ENCODE data around the genes ATG16L1 and UGT1A4.

DNA sequence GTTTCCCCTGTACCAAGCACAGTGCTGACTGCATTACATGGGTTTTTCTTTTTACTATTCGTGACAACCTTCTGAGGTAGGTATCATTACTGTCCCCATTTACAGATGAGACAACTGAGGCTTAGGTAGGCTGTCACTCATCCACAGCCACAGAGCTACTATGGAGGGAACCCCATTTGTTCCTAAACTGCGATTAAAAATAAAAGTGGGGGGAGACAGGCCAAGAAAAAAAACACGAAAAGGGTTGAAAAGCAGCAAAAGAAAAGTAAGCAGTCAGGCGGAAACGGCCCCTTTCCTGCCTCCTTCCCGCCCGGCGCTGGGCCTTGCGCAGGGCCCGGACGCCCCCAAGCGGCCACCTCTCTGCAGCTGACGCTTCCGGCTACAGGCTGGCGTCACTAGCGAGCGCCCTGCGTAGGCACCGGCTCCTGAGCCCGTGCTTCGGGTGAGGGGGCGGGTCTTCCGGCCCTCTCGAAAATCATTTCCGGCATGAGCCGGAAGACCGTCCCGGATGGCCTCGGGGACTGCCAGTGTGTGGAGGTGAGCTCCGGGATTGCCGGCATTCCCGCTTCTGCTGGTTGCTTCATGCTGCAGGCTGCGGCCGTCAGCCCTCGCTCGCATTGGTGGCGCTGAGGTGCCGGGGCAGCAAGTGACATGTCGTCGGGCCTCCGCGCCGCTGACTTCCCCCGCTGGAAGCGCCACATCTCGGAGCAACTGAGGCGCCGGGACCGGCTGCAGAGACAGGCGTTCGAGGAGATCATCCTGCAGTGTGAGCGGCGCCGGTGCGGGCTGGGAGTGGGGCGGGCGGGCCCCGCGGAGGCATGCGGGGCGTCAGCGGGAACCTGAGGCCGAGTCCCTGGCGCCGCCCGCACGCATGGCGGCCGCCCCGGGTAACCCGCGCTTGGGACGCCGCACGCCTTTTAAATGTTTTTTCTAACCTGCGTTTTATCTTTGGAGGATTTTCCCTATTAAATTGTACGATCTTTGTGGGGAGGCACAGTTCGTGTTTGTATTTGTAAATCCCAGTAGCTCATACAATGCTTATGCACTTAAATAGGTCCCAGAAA lies at the start of gene ATG16L1:
ATG16L1 (plus strand) TSS at position 497 of the 1,064 bp plus-strand sequence.
- PRO-cap, result bidirectional peak, plus-strand start at position 496 of the sequence, minus-strand start at position 325 of the sequence
- RAMPAGE, long total RNA, 4 experiments, result start-site peak on the plus strand in 4 of 4 experiments, centred at positions 515 to 519 of the sequence, 59 to 182 reads per replicate

DNA sequence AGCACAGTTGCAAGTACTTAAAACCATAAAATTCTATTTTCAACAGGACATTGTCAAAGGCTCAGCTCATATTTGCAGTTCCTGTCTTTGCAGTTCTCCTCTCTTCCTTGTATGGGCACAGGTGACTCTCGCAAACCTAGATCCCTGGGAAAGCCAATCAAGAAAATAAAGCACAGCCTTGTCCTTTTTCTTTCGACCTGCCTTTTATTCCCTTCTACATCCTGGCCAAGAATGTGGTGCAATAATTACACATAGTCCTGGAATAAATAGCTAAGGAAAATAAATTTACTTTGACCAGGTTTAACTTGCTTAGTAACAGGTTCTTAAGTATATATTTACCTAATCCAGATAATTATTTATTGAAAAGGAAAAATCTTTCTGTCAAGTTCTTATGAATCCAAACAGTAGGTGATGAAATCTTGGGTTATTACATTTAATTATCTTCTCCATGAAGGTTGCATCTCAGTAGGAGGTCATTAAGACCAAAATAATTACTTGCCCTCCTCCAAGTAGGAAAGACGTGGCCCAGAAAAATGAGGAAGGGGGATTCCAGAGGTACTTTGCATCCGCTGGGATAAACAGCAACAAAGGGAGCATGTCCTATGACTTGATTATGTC lies 20.3 kb downstream of the ATG16L1 start:
- PRO-cap, result no peak
- RAMPAGE, long total RNA, 4 experiments, result no peak in any of the 4 experiments

DNA sequence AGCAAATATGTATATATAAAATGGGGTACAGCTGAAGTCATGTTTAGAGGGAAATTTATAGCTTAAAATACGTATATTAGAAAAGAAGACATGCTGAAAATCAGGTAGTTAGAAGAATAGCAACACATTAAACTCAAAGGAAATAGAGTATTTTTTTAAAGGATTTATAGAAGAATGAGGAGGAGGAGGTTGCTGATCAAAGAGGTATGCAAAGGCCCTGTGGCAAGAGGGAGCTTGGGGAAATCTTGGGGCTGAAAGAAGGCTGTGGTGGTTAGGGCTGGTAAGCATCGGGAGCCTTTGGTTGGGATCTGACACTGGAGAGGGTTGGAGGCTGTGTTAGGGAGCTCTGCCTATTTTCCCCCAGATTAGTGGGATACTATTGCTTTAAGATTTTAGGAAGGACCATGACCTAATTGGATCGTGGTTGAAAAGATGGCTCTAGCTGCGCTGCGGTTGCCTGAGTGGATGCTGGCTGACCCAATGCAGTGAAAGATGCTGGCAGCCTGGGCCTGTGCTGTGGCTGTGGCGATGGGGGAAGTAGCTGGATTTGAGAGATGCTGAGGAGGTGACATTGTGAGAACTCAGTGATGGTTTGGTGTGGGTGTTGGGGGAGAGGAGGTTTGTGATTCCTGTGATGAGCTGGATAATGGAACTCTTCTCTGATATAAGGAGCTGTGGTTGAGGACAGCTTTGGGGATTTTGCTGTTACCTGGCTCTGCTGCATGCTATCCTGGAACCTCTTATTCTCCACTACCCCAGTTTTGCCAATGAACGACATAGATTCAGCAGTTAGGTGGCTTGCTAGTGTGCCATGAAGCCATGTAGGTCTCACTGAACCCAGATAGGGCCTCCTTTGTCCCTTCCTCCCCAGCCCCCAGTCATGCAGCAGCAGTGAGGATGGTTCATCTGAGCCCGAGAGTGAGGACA lies 11.8 kb downstream of the DGKD start:
- PRO-cap, result no peak
- RAMPAGE, long total RNA, 4 experiments, result no peak in any of the 4 experiments

- PRO-cap, result no peak
- RAMPAGE, long total RNA, 4 experiments, result no peak in any of the 4 experiments
These were observed 18.6 kb downstream of the DGKD start for GRCh38 chr2:233372883-233373389.

DNA sequence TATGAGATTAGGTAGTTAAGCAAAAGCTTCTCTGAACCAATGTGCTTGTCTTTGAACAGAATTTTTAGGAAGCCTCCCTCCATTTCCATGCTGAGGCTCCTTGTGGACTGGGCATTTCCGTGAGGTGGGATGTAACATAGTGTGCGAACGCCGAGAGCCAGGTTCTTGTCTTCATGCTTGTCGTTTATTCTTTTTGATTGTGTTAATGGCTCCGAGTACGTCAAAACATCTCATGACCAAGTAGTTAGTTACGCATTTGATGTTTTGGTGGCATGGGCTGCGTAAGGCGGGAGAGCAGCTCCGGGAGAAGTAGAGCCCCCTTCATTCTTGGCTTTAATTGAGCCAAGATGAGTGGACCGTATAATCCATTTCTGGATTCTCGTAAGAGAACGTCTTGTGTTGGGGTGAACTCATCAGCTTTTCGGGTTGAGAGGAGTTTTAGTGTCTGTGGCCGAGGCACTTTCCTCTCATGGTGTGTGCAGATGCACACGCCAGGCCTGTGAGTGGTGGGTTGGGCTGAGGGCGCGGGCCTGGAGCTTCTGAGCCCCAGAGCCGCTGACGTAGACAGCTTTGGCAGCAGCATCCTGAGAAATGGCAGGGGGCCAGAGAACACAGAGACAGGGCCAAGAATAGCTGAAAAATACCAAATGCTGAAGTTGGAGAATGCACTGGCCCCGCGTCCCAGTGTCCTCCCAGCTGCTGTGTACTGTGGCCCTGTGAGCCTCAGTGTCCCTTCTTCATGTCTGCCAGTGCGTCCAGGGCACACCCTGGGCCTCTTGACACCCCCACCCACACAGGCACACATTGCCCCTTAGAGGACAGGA lies 33.2 kb downstream of the DGKD start:
- PRO-cap, result bidirectional peak, plus-strand start at position 256 of the sequence, minus-strand start at position 167 of the sequence; bidirectional peak, plus-strand start at position 684 of the sequence, minus-strand start at position 505 of the sequence
- RAMPAGE, long total RNA, 4 experiments, result no peak in any of the 4 experiments

DNA sequence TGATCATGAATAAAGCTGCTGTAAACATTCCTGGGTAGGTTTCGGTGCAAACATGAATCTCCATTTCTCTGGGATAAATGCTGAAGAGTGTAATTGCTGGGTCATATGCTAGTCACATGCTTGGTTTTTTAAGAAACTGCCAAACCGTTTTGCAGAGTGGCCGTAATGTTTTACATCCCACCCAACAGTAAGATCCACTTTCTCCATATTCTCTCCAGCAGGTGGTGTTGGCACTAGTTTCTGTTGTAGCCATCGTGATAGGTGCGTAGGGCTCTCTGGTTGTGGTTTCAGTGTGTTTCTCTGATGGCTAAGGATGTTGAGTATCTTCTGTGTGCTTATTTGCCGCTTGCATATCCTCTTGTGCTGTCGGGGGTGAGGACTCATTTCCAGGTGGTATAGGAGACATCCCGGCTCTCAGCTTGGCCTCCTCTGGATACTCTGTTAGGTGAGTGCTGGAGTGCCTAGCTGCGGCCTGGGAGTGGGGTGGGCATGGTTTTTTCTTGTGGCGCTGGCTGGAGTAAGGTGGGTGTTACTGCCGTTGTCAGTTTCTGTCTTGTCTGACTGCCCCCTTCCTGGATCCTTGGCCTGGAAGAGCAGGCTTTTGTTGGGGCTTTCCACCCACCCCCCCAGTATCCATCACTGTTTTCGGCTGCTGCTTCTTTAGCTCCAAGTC lies 69.0 kb downstream of the DGKD start:
- PRO-cap, result no peak
- RAMPAGE, long total RNA, 4 experiments, result no peak in any of the 4 experiments

DNA sequence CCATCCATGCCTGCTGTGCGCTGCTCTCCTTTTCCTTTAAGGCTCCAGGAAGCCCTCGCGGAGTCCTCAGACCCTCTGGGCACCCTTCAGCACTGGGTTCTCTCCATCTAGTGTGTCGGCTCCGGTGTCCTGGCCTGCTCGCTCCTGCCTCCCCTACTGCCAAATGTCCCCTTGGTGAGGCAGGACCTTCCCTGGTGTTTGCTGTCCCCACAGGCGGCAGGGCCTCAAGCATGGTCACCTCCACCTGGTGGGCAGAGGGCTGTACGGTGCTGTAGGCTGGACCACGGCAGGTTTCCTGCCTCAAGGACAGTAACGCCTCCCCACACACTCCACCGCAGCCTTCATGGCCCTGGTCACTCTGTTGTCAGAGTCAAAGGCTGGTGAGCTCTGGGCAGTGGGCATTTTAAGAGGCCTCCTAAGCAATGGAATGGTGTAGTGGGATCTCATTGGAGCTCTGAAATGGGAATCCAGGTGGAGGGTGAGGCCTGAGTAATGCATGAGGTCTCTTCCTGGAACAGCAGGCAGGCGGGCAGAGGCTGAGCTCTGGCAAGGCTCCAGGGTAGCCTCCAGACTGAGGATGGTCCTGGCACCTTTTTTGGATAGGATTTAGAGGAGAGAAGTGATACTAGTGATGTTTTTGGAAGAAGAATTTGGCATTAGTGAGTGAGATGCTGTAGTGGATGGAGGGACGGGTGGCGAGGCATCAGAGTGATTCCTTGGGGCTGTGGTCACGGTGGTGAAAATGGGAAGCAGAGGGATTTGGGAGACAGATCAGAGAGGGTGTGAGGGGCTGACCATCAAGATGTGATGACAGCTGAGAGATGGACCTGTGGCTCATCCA lies 90.5 kb downstream of the DGKD start:
- PRO-cap, result no peak
- RAMPAGE, long total RNA, 4 experiments, result no peak in any of the 4 experiments

DNA sequence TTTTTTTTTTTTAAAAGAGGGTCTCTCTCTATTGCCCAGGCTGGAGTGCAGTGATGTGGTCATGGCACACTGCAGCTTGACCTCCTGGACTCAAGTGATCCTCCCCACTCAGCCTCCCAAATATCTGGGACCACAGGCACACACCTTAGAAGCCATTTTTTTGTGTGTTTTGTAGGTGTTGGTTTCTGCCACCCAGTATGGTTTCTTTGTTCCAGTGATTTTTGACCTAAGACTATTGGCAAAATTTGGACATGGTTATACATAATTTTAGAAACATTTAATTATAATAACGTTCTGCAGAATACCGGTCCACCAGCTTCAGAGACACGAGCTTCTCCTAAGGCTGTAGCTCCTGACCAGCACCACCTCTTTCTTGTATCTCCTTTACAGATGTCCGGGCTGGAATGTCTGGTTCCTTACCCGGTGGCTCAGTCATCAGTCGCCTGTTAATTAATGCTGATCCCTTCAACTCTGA lies 97.3 kb downstream of the DGKD start:
- PRO-cap, result no peak
- RAMPAGE, long total RNA, 4 experiments, result no peak in any of the 4 experiments

GRCh38 chr2:233691066-233691985 lies 1.4 kb upstream of the UGT1A6 start:
- PRO-cap, result no peak
- RAMPAGE, long total RNA, 4 experiments, result no peak in any of the 4 experiments

DNA sequence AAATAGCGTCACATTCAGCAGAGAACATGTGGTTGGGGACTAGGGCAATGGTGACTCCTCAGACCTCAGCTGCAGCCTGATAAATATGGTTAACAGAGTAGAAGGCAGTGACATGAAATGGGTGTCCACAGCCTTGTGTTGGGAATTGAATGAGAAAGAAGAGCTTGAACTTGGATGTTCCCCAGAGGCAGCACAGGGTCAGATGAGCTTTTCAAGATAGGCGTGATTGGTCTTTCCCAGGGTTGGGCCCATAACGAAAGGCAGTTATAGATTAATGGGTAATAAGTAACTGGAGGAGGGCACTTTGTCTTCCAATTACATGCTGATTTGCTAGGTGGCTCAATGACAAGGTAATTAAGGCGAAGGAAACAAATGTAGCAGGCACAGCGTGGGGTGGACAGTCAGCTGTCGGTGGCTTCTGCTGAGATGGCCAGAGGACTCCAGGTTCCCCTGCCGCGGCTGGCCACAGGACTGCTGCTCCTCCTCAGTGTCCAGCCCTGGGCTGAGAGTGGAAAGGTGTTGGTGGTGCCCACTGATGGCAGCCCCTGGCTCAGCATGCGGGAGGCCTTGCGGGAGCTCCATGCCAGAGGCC lies at the start of gene UGT1A4:
UGT1A4 (plus strand) TSS at position 342 of the 592 bp plus-strand sequence.
- PRO-cap, result no peak
- RAMPAGE, long total RNA, 4 experiments, result no peak in any of the 4 experiments

- PRO-cap, result no peak
- RAMPAGE, long total RNA, 4 experiments, result no peak in any of the 4 experiments
These were observed 686 bp downstream of the UGT1A1 start for GRCh38 chr2:233760670-233761242.

- PRO-cap, result no peak
- RAMPAGE, long total RNA, 4 experiments, result no peak in any of the 4 experiments
These were observed 21.8 kb downstream of the TRPM8 start for GRCh38 chr2:233938824-233939424.

DNA sequence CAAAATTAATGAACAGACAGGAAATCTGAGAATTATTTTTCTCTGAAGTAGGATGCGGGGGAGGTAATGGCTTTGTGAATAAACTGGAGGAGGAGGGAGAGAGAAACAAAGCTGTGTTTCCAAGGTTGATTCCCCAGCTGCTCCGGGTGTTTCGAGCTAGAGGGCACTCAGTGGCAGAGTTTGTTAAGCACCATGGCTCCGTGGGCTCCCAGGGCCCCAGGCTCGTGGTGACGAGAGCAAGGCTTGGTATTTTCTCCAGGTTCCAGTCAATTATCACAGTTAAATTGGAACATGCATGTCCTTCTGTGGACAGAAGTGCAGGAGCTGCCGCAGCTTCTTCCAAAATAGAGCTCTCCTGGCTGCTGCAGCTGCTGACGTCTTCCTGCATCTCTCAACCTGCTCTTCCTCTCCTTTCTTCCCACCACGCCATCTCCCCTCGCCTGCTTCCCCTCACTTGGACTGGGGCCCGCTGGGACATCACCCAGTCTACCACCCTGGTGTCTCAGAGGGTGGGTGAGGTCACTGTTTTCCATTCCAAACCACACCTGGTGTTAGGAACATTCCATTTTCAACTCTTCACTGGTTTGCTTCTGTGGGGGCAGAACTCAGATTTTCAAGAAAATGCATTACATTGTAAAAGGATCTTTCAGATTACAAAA lies 41.3 kb downstream of the SPP2 start:
- PRO-cap, result unidirectional peak, minus-strand start at position 391 of the sequence
- RAMPAGE, long total RNA, 4 experiments, result no peak in any of the 4 experiments

- PRO-cap, result no peak
- RAMPAGE, long total RNA, 4 experiments, result no peak in any of the 4 experiments
These were observed 114.1 kb downstream of the SPP2 start for GRCh38 chr2:234164379-234165199.

DNA sequence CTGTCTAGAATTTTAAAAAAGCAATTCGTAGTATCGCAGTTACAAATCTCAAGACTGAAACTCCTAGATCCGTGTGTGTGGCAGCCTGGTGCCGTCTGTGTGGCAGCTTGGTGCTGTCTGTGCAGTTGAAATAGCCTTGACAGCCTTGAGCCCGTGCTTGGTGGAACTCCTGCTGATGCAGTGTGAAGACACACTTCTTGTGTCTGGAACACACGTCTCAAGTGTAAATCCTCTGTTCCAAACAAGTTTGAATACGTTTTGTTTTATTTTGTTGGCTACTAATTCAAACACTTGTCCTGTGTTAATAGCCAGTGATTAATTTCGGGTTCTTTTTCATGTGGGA lies 152.6 kb downstream of the SPP2 start:
- PRO-cap, result no peak
- RAMPAGE, long total RNA, 4 experiments, result no peak in any of the 4 experiments

DNA sequence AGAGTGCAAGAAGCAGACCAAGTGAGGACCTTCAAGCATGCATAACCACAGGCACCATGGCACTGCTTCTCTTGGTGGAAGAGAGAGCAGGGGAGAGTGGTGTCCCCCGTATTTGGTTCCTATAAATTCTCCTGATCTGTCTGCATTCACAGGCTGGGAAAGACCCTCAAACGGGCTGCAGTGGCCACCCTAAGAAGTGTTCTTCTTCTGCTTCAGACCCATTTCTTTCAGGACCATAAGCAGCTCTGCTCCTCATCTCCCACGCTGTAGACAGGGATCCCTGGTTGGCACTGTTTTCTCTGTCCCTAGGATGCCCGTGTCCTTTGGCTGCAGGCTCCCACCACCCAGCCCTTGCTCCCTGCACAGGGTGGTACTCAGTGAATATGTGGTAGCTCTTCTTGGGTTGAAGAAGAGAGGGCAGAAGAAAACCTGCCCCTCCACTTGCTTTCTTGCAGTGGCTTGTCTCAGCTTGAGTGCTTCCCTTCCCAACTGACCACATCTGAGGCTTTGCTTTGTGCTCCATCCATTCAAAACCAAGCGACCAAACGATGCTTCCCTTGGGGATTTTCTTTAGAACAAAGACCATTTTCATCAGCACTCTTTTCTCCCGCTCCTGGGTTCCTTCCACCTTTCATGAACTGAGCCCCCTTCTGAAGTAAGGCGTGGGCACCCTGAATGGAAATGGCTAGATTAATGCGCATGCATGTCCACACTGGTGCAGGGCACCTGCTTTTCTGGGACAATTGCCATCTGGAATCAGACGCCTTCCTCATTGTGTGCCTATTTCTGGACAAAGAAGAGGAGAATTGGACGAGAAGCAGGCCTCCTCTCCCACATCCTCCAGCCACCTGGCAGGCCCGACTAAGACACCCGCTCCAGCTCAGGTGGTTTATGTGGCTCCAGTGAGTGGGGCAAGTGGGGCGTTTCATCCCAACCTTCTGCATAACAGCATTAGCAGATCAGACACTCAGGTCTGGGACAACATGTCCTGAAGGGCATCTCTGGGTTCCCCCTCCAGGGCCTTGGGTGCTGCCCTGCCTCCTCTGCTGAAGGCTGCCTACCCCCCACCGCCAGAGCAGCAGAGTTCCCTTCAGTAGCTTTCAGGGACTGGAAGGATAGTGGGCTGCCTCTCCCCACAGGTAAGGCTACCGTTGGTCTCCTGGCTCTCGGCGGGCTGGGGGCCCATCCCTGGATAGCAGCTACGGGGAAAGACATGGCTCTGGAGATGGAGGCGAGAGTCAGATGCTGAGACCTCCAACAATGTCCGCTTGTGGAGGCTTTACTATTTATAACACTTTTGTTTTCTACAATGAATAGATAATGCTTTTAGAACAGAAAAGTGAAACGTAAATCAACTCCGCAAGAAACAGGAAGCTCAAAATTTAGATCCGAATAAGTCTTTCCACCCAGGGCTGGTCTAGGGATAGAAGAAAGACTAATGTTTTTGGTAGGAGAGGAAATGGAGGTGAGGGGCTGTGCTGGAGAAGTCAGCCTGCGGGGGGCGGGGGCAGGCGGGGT lies 58.9 kb downstream of the ARL4C start:
- PRO-cap, result unidirectional peak, plus-strand start at position 793 of the sequence
- RAMPAGE, long total RNA, 4 experiments, result no peak in any of the 4 experiments

DNA sequence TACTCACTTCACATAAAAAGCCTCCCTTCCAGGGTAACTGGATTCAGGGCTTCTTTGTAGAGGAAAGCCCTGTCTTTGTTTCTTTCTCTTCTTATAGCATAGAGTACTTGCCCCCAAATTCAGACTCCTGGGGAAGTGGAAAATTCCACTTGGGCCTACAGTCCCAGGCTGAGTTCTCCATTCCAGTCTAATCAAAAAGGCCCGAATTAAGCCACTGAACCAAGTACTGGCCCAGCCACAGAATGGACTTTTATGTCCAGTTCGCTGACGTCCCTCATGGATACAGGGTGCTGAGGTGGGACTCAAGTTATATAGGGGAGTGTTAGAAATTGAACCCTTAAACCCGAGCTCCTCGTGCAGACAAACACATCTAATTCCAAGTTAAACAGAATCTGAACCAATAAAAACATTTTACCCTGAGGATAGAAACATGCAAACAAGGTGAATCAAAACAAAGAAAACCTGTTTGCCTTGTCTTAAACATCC lies 136.7 kb upstream of the ARL4C start:
- PRO-cap, result no peak
- RAMPAGE, long total RNA, 4 experiments, result no peak in any of the 4 experiments

DNA sequence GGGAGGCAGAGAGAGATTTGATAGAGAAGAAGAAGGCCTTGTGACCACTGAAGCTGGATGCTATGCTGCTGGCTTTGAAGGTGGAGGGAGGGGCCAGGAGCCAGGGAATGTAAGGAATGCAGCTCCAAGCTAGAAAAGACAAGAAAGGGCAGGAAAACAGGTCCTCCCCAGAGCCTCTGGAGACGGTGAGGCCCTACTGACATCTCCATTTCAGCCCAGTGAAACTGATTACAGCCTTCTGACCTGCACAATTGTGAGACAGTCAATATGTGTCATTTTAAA lies 189.6 kb upstream of the ARL4C start:
- PRO-cap, result no peak
- RAMPAGE, long total RNA, 4 experiments, result no peak in any of the 4 experiments

DNA sequence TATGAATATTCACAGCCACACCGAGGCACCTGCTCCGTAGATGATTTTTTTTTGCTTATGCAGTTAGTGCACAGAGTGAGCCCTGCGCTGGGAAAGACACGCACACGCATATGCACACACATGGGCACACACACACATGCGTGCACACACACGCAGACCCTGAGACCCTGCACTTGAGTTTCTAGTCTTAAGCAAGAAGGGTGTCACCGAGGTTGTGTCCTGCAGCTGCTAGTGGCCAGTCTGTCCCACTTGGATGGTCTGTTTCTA lies 25.8 kb downstream of the SH3BP4 start:
- PRO-cap, result no peak
- RAMPAGE, long total RNA, 4 experiments, result no peak in any of the 4 experiments

DNA sequence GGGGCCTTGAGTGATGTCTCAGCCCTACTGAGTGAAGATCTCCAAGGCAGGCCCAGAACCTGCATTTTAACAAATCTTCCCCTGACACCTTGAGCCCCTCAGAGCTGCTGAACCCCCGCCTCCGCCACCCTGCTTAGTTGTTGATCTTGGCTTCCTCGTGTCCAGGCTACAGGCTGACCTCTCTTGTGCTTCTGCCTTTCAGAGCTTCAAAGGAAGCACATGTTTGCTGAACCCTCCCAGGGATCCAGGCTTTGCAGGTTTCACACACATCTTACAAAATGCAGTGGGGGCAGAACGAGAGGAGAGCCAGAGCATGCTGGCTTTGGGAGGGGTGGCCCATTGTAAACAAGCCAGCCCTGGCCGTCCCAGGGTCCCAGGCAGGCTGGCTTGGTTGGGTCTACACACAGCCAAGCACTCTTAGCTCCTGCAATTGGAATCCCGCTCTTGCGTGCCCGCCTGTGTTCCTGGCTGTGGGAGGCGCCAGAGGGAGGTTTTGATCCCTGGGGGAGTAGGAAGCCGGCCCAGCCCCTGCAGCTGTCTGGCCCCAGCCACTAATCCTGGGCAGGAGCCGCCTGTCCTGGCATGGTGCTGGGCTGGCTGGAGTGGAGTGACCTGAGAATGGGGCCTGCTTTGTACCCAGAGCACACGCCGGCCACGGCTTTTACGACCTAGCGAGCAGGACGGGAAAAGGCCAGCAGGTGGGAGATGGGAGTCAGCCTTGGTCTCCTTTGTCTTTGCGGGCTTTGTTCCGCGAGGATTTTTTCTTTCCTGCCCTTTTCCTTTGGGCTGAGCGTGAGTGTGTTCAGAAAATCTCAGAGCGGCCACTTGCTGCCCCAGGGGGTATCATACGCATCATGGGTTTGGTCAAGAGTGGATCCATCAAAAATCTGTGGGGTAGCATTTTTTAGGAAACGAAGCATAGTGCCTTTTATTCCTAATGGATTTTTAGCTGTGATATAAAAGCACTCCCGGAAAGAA lies 54.0 kb downstream of the SH3BP4 start:
- PRO-cap, result no peak
- RAMPAGE, long total RNA, 4 experiments, result no peak in any of the 4 experiments